T47D (cell line): ENCODE data around the gene GASK1A.

DNA sequence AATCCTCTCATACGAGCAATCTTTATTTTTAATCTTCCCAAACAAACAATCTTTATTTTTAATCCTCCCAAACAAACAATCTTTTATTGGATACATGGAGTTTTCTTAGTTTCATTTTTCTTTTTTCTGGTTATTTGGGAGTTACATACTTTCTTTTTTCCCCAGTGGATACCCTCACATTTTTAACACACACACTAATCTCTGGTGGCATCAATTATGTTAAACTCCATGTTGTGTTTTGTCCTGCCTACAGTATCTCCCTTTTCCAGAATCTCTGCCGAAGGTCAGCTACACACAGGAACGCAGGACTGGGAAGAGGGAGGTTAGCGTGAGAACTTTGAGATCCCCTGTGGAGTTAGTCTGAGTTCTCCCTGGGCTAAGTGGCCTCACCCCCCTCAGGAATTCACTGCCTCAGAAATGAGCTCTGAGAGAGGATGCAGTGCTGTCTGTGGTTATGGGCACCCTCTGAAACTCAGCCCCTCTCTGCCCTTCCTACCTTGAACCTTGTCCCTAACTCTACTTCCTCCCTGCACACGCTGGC lies 5.6 kb upstream of the VIPR1 start:
- RRBS = no CpG with 5 or more reads among the region's 5 CpGs

GRCh38 chr3:42504198-42504999 lies 2.0 kb downstream of the VIPR1 start:
- RRBS = no CpG with 5 or more reads among the region's 9 CpGs

DNA sequence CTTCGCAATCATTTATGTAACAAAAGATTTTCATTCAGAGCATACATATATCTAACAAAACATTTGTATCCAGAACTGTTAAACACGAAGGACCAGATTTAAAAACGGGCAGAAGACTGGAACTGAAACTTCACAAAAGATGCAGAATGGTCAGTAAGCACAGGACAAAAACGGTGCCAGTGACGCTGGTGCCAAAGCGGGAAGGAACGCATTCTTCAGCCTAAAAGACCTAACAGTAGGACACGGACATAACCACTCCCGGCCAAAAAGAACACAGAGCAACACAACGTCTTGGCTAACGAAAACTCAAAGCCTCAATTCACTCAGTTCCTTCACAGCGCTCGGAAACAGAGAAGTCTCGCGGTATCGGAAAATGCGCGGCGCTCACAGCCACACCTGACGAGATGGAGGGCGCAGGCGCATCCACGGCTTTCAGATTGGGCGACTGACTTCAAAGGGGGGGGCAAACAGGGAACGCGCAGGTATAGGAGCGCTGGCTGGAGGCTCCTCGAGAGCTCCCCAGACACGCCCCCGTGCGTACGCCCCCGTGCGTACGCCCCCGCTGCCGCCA lies 386 bp upstream of the NKTR start:
- RRBS = no CpG with 5 or more reads among the region's 37 CpGs

- RRBS = no CpG with 5 or more reads among the region's 4 CpGs
Measured at GRCh38 chr3:42630350-42630977, 23.0 kb upstream of the ZBTB47 start.

DNA sequence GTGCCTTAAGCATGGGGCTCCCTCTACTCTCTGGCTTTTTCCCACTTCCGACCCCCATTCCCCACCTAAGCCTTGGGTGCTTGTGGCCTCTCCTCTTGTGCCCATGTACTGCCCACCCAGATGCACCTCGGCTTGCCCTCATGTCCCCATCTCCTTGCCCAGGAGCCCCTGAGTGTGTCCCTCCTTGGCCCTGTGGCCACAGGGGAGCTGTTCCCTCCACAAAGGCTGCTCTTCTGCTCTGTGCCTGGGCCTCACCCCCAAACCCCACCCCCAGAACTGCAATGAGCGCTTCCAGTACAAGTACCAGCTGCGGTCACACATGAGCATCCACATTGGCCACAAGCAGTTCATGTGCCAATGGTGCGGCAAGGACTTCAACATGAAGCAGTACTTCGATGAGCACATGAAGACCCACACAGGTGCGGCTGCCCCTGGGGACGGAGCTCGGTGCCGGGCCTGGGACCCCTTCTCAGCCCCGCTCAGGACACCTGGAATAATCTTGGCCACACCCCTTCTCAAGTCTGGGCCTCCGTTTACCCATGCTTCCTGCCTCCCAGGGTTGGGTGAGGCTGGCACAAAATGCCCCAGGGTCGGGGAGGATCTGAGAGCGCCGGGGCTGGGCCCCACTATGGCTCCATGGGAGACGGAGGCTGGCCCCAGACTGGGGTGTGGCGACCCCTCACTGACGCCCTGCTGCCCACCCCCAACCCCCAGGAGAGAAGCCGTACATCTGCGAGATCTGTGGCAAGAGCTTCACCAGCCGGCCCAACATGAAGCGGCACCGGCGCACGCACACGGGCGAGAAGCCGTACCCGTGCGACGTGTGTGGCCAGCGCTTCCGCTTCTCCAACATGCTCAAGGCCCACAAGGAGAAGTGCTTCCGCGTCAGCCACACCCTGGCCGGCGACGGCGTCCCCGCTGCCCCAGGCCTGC lies 10.3 kb downstream of the ZBTB47 start:
- RRBS = 91% methylated on average over 5 of the region's 40 CpGs

DNA sequence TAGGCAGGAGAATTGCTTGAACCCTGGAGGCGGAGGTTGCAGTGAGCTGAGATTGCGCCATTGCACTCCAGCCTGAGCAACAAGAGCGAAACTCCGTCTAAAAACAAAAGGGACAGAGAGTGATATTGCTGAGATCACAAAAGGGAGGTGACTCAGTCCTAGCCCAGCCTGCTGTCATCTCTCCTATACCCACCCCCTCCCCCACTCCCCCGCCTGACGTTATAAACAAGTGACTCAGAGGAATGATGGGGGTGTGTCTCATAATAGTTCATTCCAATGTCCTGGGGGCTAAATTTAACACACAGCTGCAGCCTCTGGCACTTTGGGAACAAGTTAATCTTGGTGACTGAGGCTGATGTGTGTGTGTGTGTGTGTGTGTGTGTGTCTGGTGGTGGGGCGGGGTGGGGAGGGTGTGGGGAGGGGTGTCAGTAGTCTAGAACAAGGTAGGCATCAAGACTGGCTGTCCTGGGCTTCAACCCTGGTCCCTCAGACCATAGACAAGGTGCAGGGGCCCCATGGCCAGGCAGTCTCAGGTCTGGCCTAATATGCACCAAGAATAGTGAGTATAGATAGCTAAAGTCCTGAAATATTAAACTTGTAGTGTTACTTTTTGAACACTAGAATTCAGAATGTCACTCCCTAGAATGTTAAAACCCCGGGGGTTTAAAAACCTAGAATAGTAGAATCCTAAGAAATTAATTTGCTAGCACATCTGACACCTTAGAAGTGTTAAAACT lies 1.2 kb upstream of the KLHL40 start:
- RRBS = no CpG with 5 or more reads among the region's 8 CpGs

DNA sequence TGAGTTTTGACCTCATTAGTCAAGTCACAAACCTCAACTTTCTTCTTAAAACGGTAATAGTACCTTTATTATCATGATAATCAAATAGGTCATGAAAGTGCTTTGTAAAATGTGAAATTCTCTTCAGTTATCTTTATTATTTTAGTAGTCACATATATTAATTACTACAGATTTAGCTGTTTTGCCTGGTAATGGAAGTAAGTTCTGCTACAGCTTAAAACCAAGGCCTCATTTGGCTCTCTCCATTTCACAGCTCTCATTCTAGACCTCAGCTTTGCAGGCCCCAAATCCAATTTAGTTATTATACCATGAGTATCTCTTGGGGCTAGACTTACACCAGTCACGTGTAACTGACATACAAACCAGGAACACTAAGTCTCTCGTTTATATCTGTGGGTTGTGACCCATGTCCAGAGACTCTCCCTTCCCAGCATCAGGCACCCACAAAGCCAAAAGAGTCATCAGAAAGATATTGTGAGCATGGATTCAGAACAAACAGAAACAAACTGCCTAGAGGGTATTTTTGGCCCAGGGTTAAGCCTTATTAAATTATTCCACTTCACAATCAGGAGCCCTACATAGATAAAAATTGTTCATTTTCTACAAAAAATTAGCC lies 5.5 kb upstream of the CCDC13 start:
- RRBS = no CpG with 5 or more reads among the region's 3 CpGs

DNA sequence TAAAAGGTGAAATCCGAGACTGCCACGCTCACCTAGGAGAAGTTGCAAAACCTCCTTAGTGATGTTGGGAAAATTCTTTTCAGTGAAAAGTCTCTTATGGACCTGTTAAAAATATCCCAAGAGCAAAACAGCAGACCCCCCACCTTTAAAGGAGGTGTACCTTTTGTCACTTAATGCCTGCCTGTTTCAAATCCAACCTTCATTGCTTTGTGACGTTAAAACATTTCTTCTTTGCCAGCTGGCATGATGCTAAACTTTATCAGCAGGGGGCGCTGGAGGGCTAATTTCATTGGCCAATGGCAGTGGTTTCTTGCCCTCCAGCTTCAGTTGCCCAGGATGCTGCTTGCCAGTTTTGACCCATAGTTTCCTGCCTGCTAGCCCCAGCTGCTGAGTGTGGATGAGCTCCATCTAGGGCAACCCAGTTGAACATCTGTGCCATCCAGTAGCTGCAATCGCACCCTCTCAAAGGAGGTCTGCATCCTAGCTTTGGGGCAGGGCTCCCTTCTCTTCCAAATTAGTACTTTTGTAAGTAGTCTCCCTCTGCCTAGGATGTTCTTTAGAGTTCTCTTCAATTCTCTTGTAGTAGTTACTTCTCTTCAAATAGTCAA lies 22.0 kb downstream of the ACKR2 start:
- RRBS = no CpG with 5 or more reads among the region's 5 CpGs

- RRBS = no CpG with 5 or more reads among the region's 2 CpGs
Measured at GRCh38 chr3:42852410-42852869, 23.2 kb downstream of the CYP8B1 start.

DNA sequence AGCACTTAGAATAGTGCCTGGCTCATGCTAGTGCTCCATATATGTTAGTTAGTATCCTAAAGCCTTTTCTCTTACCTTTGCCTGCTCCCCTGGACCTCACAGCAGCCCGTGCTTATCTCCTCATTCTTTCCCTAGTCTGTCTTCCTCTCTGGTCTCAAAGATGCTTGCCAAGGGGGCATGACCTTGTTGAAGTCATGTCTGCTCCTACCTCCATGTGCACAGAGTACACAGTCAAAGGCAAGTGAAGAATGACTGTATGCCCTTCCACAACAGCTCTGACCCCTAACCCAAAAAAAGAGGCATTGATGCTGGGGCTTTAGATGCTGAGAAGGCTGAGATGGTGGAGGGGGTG lies 740 bp upstream of the CYP8B1 start:
- RRBS = no CpG with 5 or more reads among the region's 1 CpG

- RRBS = 1% methylated on average over 39 of the region's 81 CpGs
Measured at GRCh38 chr3:42978943-42979960, at the start of gene GASK1A. TSS of gene GASK1A (plus strand) at chr3:42979311.

GRCh38 chr3:43192381-43192980 lies 86.6 kb upstream of the POMGNT2 start:
- RRBS = no CpG with 5 or more reads among the region's 4 CpGs

GRCh38 chr3:43213157-43214128 lies 72.9 kb upstream of the SNRK start:
- RRBS = no CpG with 5 or more reads among the region's 7 CpGs

GRCh38 chr3:43405917-43406417 lies 119.6 kb downstream of the SNRK start:
- RRBS = no CpG with 5 or more reads among the region's 8 CpGs

DNA sequence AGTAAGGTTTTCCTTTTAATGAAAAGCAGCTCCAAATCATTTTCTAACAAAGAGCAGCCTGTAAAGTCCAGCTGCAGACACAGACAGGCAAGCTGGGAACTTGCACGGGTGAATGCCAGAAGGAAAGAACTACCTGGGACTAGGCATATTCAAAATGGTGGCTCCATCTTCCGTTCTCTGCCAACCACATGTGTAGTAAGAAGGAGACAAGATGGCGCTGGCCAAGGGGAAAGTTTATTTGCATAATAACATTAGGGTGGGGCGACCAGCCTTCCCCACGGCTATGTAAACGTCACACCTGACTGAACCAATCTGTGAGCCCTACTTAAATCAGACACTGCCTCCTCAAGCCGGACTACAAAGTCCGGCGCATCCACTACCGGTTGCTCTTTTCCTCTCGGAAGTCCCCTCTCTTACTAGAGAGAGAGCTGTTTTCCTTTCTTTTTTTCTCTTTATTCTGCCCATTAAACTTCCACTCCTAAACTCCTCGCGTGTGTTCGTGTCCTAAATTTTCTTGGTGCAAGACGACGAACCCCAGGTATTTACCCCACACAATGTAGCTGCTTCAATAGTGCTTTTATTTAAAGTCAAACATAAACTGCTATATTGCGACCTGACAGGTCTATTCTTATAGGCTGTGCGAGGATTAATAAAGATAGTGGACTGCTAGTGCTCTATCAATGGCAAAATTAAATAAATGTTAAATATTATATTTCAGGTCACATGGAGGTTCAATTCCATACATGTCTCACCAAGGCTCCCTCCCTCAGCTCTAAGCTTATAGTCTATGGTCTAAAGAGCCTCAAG lies 131.0 kb downstream of the SNRK start:
- RRBS = no CpG with 5 or more reads among the region's 18 CpGs

GRCh38 chr3:43418329-43419181 lies 132.2 kb downstream of the SNRK start:
- RRBS = no CpG with 5 or more reads among the region's 7 CpGs

- RRBS = no CpG with 5 or more reads among the region's 15 CpGs
Measured at GRCh38 chr3:43490400-43491534, 131.0 kb downstream of the ANO10 start.

GRCh38 chr3:43755364-43755865 lies 64.7 kb downstream of the ABHD5 start:
- RRBS = no CpG with 5 or more reads among the region's 1 CpG

DNA sequence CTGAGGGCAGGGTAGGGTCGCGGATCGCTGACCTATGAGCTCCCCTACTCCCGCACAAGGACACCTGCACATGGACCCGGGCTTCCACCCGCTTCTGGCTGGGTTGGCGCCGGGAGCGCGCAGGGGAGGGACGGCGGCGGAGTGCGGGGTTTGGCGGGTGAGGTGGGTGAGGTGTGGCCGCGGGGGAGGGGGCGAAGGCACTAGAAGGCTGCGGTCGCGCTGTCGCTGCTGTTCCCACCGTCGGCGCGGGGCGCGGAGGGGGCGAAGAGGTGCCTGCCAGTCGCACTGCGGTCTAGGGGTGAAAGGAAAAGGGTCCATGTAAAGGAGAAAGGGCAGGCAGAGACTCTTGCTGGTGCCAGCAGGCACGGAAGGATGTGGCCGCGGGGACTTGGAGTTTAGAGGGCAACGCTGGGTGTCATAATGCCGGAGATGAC lies 246.0 kb upstream of the TOPAZ1 start:
- RRBS = 42% methylated on average over 2 of the region's 36 CpGs

DNA sequence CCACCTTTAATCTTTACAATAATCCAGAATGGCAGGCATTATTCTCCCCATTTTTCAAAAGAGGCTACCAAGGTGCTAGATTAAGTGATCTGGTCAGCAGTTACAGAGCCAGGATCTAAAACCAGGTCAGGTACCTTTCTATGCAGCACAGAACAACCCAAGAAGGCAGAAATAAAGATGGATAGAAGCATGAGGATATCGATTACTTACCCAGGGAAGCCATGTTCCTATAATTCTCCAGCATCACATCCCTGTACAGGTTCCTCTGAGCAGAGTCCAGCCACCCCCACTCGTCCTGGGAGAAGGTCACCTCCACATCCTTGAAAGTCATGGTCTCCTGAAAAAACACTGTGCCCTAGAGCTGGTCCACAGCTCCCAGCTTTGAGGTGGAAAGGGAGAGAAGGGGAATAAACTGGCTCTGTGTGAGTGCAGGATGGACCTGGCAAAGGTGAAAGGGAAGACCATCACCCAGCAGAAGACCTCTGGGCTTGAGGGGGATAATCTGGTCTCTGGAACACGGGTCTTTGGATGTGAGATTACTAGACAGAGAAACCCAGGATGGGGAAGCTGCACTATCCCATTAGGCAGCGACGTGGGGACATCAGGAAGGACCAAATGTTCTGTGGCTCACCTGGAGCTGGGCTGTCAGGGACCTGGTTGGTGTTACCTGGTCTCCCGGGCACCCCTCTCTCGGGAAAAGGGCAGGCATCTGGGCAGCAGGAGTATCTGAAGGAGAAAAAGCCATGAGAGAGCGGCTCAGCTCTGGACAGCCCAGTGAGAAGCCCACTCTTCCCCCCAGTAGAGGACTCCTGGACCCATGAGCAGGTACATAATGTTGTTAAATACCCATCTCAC lies 27.0 kb downstream of the ZNF445 start:
- RRBS = no CpG with 5 or more reads among the region's 8 CpGs